ENCODE results near the genes GP6 and RDH13.

DNA sequence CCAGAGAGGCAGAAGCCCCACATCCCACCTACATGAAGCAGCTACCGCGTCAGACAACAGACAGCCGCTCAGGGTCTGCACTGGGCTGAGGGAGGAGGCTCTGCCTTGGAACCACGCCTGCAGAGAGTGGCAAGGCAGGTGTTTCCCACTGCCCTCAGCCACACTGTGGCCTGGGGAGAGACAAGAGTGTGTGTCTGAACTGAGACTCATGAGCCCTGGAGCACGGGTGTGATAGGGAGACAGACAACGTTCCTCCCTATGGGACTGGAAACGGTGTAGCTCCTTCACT lies 5.4 kb upstream of the LILRB2 start:
- PRO-cap: no peak
- RAMPAGE, long total RNA, 4 experiments: no peak in any of the 4 experiments

DNA sequence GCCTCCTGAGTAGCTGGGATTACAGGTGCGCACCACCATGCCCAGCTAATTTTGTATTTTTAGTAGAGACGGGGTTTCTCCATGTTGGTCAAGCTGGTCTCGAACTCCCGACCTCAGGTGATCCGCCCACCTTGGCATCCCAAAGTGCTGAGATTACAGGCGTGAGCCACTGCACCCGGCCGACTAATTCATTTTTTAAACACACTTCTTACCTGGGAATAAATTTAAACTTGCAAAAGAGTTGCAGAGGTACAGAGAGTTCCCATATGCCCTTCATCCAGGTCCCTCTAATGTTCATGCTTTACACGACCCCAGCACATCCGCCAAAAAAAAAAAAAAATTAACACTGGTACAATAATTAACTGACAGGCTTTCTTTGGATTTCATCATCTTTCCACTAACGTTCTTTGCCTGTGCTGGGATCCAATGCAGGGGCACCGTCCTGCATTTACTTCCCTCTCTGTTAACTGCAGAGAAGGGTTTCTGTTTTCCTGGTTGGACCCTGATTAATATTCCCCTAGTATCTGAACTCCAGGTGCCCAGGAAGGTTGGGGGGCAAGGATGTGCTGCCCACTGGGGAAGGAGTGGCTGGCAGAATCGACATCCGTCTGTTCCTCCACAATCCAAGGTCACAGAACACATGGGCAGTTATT lies 4.2 kb upstream of the LAIR1 start:
- PRO-cap: no peak
- RAMPAGE, long total RNA, 4 experiments: no peak in any of the 4 experiments

- PRO-cap: no peak
- RAMPAGE, long total RNA, 4 experiments: no peak in any of the 4 experiments
Measured at GRCh38 chr19:54369459-54370384, 5.0 kb upstream of the LAIR1 start.

- PRO-cap: no peak
- RAMPAGE, long total RNA, 4 experiments: no peak in any of the 4 experiments
Measured at GRCh38 chr19:54370385-54370851, 5.7 kb upstream of the LAIR1 start.

DNA sequence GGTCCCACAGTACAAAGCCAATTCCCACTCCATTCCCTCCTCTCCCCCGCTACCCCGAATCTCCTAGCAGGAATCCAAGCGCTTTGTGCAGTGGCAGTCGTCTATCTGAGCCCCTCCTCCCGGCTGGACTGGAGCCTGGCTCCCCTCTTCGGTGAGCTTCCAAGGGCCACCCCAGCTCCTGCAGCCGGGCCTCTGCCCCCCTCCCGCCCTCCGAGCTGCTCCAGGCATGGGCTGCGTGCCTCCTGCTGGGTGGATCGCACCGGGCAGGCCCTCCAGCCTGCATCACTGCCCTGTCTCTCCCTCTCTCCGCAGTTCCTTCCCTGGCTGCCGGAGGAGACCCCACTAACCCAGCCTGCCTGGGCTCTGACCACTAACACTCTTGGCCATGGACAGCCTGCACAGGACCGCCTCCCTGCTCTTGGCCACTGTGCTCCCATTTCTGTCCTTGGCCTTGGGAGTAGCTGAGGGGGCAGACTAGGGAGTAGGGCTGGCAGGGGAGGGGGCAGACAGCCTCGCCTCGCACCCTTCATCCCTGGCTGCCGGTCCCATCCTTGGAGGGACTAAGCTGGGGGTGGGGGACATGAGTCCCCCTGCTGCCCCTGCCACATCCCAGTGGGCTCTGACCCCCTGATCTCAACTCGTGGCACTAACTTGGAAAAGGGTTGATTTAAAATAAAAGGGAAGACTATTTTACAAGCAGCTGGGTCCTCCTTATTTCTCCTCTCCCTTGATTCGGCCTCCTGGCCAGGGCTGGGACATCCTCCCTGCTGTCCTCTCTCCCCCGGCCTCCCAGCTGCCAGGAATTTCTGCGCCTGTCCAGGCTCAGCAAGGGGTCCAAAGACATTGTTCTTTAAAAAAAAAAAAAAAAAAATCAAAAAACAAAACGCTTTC lies 12.7 kb upstream of the LENG8 start:
- PRO-cap: no peak
- RAMPAGE, long total RNA, 4 experiments: no peak in any of the 4 experiments

GRCh38 chr19:54462765-54463488 lies 651 bp downstream of the LENG9 start:
- PRO-cap: unidirectional peak, plus-strand start at chr19:54463136
- RAMPAGE, long total RNA, 4 experiments: no peak in any of the 4 experiments

GRCh38 chr19:54467819-54468381 lies 4.3 kb upstream of the LENG9 start:
- PRO-cap: no peak
- RAMPAGE, long total RNA, 4 experiments: no peak in any of the 4 experiments

DNA sequence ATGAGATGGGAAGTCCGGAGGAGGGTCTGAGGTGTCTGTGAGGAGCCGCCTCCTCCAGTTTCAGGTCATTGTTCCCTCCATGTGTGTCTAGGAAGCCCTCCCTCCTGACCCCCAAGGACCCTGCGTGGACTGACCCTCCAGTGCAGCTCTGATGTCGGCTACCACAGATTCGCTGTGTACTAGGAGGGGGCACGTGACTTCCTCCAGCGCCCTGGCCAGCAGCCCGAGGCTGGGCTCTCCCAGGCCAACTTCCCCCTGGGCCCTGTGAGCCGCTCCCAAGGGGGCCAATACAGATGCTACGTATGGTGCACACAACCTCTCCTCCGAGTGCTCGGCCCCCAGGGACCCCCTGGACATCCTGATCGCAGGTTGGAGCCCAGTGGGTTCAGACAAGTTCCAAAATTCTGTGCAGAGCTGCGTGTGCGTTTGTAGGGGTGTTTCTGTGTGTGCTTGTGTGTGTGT lies 21.7 kb upstream of the LILRA2 start:
- PRO-cap: no peak
- RAMPAGE, long total RNA, 4 experiments: no peak in any of the 4 experiments

- PRO-cap: no peak
- RAMPAGE, long total RNA, 4 experiments: no peak in any of the 4 experiments
Measured at GRCh38 chr19:54622283-54622774, 8.0 kb upstream of the LILRB1 start.

- PRO-cap: no peak
- RAMPAGE, long total RNA, 4 experiments: start-site peak on the plus strand in 1 of 4 experiments, at chr19:54667650-54667709 at its widest, 6 reads per replicate
Measured at GRCh38 chr19:54667405-54668210, 4.8 kb downstream of the LILRB4 start.

GRCh38 chr19:54889450-54889651 lies 15.3 kb downstream of the FCAR start:
- PRO-cap: no peak
- RAMPAGE, long total RNA, 4 experiments: no peak in any of the 4 experiments

DNA sequence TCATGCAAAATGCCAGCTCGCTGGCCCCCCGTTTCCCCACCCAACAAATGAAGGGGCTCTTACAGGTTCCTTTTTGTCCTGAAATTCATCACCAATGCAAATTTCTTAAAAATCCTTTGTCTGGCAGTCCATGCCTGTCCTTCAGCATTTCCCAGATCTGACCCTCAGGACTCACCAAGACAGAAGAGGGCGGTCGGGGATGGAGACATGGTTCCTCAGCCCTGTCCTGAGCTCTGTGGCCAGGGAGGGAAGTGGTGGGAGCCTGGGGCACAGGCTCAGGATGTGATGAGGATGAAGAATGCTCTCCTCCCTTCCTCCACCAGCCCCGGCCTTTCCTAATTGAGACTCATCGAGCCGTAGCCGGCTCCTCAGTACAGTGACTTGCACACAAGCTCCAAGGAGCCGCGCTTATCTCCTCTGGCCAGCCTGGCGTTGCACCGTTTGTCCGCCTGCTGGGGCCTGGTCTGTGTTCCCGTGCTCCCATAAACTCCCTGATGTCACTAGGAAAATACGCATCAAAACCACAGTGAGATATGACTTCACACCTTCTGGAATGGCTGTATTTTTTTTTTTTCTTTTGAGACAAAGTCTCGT lies at the start of gene GP6:
TSS of gene GP6 (minus strand) at position 237 of the 594 bp plus-strand sequence.
- PRO-cap: no peak
- RAMPAGE, long total RNA, 4 experiments: no peak in any of the 4 experiments

GRCh38 chr19:55062900-55063488 lies at the start of gene RDH13:
Gene RDH13, minus strand, starts transcription at chr19:55063148.
- PRO-cap: no peak
- RAMPAGE, long total RNA, 4 experiments: start-site peak on the minus strand in 2 of 4 experiments, at chr19:55063117-55063158 at its widest, 53 to 55 reads per replicate

DNA sequence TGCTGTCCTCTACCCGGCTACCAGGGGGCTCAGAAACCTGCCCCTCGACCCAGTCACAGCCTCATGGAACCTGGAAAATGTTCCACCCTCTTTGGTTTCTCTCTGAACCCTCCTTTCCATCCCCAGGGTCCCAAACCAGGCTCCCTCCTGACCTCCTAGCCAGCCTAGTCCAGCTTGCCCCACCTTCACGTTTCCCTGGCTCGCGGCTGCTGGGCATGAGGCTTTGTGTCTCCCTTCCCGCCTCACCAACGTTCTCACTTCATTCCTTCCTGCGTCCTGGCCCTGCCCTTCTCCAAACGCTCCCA lies 12.2 kb downstream of the EPS8L1 start:
- PRO-cap: no peak
- RAMPAGE, long total RNA, 4 experiments: no peak in any of the 4 experiments

- PRO-cap: no peak
- RAMPAGE, long total RNA, 4 experiments: no peak in any of the 4 experiments
Measured at GRCh38 chr19:55089698-55090081, 14.0 kb downstream of the EPS8L1 start.

GRCh38 chr19:55095902-55096452 lies 20.3 kb downstream of the EPS8L1 start:
- PRO-cap: no peak
- RAMPAGE, long total RNA, 4 experiments: no peak in any of the 4 experiments

DNA sequence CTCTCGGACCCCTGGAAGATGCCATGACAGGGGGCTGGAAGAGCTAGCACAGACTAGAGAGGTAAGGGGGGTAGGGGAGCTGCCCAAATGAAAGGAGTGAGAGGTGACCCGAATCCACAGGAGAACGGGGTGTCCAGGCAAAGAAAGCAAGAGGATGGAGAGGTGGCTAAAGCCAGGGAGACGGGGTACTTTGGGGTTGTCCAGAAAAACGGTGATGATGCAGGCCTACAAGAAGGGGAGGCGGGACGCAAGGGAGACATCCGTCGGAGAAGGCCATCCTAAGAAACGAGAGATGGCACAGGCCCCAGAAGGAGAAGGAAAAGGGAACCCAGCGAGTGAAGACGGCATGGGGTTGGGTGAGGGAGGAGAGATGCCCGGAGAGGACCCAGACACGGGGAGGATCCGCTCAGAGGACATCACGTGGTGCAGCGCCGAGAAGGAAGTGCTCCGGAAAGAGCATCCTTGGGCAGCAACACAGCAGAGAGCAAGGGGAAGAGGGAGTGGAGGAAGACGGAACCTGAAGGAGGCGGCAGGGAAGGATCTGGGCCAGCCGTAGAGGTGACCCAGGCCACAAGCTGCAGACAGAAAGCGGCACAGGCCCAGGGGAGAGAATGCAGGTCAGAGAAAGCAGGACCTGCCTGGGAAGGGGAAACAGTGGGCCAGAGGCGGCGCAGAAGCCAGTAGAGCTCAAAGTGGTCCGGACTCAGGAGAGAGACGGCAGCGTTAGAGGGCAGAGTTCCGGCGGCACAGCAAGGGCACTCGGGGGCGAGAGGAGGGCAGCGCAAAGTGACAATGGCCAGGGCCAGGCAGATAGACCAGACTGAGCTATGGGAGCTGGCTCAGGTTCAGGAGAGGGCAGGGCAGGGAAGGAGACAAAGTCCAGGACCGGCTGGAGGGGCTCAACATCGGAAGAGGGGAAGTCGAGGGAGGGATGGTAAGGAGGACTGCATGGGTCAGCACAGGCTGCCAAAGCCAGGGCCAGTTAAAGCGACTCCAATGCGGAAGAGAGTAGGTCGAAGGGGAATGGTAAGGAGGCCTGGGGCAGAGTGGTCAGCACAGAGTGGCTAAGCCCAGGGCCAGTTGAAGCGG lies 1.2 kb downstream of the PPP1R12C start:
- PRO-cap: no peak
- RAMPAGE, long total RNA, 4 experiments: no peak in any of the 4 experiments

GRCh38 chr19:55206407-55207496 lies 2.5 kb downstream of the PTPRH start:
- PRO-cap: no peak
- RAMPAGE, long total RNA, 4 experiments: start-site peak on the minus strand in 2 of 4 experiments, at chr19:55207055-55207273 at its widest, 9 to 14 reads per replicate

GRCh38 chr19:55230351-55231304 lies 2.1 kb upstream of the TMEM86B start:
- PRO-cap: no peak
- RAMPAGE, long total RNA, 4 experiments: no peak in any of the 4 experiments

- PRO-cap: no peak
- RAMPAGE, long total RNA, 4 experiments: no peak in any of the 4 experiments
Measured at GRCh38 chr19:55239300-55239542, 10.7 kb upstream of the TMEM86B start.

Measured in sigmoid colon (tissue), 4 donors.